Hair follicular keratinocyte (primary cell): ENCODE results near the genes ZAP70 and INPP4A.

GRCh38 chr2:96759347-96759948 is 1.3 kb upstream of the CNNM4 start:
- RAMPAGE, long total RNA, result no peak

DNA sequence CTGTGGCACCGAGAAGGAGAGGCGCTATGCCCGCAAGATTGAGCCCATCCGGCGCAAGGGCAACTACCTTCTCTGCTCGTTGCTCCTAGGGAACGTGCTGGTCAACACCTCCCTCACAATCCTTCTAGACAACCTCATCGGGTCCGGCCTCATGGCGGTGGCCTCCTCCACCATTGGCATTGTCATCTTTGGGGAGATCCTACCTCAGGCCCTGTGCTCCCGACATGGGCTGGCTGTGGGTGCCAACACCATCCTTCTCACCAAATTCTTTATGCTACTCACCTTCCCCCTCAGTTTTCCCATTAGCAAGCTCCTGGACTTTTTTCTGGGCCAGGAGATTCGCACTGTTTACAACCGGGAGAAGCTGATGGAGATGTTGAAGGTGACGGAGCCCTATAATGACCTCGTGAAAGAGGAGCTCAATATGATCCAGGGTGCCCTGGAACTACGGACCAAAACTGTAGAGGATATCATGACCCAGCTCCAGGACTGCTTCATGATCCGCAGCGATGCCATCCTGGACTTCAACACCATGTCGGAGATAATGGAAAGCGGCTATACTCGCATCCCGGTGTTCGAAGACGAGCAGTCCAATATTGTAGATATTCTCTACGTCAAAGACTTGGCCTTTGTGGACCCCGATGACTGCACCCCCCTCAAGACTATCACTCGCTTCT is 1.1 kb downstream of the CNNM4 start:
- RAMPAGE, long total RNA, result no peak

DNA sequence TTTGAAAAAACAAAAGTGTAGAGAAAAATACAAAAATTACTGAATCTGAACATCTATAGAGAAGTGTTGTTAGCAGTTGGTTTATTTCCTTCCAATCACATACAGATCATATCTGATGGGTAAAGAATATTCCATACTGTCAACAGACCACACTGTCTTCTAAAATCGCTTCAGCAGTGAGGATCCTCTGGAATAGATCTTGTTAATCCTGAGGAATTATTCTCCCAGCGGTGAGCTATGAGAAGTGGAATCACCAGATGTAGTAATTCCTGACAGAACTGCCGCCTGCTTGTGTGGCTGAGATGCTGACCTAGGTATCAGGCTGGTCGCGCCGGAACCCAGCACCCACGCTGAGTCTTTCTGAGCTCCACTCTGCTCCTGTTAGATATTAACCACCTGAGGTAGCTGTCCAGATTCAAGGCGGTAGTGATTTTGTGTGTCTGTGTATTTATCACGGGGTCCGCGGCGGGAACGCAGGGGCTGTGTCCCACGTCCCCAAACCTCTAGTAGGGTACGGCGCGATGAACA is 838 bp upstream of the CNNM3 start:
- RAMPAGE, long total RNA, result no peak

DNA sequence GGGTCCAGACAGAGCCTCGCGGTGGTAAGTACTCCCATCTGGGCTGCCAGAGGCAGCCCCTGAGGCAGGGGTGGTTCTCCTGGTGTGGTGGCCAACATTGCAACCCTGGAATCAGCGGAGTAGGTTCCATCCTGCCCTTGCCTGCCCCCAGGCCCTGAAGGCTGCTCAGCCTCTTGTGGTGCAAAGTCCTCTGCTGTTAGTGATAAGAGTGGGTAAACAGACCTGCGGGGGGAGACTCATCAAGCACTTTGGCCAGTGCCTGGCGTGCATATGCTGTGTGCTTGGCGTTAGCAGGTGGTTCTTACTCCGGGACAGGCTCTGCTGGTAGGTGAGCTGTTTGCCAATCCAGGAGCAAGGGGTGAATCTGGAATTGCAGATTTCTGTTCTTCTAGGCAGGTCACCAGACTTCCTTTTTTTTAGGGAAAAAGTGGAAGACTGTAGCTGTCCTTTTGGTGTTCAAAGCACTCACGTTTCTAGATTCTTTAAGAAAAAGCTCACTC is 3.2 kb downstream of the CNNM3 start:
- RAMPAGE, long total RNA, result no peak

- RAMPAGE, long total RNA, result no peak
Measured at GRCh38 chr2:96839092-96839802, 4.6 kb downstream of the ANKRD23 start.

GRCh38 chr2:96899481-96899825 is 29.6 kb upstream of the SEMA4C start:
- RAMPAGE, long total RNA, result no peak

DNA sequence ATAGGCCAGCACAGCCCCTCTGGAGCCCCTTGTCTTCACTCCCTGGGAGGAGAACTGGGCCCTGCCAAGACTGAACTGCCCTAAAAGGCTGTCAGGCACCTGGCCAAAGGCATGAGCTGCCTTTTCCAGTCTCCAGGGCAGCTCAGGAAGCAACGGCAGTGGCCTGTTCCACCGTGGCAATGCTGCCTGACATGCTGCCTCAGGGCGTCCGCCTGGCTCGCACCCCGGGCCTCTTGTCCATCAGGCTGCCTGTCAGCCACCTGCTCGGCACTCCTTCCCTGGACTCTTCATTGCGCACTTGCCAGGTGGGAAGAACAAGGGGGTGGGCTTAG is 37.9 kb upstream of the SEMA4C start:
- RAMPAGE, long total RNA, result no peak

- RAMPAGE, long total RNA, result no peak
Measured at GRCh38 chr2:96970370-96970929, 15.9 kb downstream of the FAM178B start.

DNA sequence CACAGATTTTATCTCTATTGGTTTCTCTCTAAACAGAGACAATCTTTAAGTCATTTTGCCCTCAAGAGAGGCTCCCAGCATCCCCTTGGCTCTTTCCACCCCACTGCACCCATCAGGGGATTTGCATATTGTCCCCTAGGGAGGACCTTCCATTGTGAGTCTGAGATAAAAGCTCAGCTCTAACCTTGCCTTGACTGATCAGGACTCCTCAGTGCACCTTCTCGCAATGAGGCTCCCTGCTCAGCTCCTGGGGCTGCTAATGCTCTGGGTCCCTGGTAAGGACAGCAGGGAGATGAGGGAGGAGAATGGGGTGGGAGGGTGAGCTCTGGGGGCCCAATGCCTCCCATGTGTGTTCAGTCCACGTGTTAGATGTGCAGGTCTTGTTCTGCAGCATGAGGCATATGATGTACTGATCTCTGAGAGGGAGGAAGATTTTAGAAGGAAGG is 48.7 kb downstream of the FAHD2B start:
- RAMPAGE, long total RNA, result no peak

DNA sequence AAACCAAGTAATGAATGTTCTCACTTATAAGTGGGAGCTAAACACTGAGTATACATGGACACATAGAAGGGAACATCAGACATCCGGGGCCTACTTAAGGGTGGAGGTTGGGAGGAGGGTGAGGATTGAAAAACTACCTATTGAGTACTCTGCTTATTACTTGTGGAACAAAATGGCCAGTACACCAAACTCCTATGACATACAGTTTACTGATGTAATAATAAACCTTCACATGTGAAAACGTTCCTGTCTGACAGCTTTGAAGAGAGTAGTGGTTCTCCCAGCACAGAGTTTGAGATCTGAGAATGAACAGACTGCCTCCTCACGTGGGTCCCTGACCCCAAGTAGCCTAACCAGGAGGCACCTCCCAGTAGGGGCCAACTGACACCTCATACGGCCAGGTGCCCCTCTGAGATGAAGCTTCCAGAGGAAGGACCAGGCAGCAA is 8.6 kb upstream of the FAHD2B start:
- RAMPAGE, long total RNA, result no peak

- RAMPAGE, long total RNA, result no peak
Measured at GRCh38 chr2:97196624-97197009, 83.7 kb downstream of the ANKRD36 start.

- RAMPAGE, long total RNA, result no peak
Measured at GRCh38 chr2:97213308-97213751, 100.4 kb downstream of the ANKRD36 start.

GRCh38 chr2:97712816-97713973 is at the start of gene ZAP70:
Gene ZAP70, plus strand, starts transcription at chr2:97713576.
- RAMPAGE, long total RNA, result no peak

- RAMPAGE, long total RNA, result no peak
Measured at GRCh38 chr2:97834354-97835134, 121.2 kb downstream of the ZAP70 start.

DNA sequence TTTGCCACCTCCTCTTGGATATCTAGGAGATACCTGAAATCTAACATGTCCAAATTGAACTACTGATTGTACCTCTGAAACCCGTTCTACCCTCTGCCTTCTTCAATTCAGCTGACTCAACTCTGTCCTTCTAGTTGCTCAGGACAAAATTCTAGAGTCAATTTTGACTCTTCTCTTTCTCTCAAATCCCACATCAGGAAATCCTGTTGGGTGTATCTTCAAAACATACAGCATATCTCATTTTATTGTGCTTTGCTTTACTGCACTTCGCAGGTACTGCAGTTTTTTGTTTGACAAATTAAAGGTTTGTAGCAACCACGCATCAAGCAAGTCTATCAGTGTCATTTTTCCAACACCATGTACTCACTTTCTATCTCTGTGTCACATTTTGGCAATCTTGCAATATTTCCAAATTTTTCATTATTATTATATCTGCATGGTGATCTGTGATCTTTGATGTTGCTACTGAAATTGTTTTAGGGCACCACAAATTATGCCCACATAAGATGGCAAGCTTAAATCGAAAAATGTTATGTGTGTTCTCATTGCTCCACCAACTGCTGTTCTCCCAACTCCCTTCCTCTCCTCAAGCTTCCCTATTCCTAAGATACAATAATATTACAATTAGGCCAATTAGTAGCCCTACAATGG is 138.0 kb downstream of the ZAP70 start:
- RAMPAGE, long total RNA, result no peak

GRCh38 chr2:97936120-97936682 is 59.5 kb downstream of the TMEM131 start:
- RAMPAGE, long total RNA, result no peak

- RAMPAGE, long total RNA, result no peak
Measured at GRCh38 chr2:98149300-98149834, 62.4 kb downstream of the VWA3B start.

GRCh38 chr2:98444304-98445622 is at the start of gene INPP4A:
Gene INPP4A, plus strand, starts transcription at chr2:98444858.
- RAMPAGE, long total RNA, result no peak

DNA sequence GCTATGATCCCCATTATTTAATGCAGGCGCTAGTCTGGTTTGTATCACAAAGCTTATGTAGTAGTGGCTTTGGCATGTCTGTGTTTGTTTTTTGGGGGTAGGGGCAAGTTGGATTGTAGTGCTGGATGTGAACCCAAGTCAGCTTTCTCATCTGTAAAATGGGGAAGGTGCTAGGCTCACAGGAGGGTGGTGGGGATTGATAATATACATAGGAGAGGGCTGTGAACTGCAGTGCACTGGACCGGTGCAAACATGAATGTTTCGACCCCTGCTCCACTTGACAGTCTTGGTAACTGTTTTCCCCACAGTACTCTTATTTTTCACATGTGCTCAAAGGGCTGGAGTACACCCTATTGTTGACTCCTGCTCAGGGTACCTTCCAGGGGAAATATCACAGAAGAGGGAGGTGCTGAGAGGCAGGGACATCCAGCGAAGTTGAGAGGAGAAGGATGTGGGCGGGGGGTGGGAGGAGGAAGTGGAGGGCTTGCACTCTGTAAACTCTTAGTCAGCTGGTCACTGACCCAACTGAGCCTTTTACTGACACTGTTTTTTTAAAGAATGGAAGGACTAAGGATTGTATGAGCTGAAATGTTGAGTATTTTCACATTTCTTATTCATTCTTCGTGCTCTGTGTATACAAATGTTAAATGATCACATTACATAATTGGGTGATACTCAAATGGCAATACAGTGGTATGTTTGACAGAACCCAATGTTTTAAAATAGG is 9.8 kb downstream of the INPP4A start:
- RAMPAGE, long total RNA, result no peak

DNA sequence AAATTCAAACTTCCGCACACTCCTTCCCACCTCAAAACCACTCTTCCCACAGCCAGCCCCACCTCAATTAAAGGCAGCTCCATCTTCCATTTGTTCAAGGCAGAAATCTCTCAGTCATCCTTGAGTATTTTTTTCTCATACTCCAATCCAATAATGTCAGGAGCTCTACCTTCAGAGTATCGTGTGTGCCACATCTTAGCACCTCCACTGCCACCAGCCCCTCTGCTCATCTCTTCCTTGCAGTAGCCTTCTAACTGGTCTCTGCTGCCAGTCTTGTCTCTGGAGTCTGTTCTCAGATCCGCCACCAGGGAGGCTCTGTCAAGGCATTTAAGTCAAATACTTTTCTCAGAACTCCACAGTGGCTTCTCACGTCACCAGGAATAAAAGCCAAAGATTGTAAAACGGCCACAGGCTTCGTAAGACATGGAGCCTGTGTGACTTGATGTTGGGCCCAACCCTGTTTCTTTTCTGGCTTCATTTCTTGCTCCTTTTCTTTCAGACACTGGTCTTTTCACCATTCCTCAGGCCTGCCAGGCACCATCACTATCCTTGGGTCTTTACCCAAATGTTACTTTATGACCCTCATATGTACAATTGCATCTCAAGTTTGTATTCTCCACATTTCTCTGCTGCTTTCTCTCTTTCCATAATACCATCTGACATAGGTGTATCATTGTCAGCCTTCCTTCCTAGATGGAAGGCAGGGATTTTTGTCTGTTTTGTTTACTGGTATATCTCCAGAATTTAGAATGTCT is 7.2 kb downstream of the UNC50 start:
- RAMPAGE, long total RNA, result no peak